Ureter (tissue), 1 donor: ENCODE measurements around the genes ARRDC3 and FAM172A.

DNA sequence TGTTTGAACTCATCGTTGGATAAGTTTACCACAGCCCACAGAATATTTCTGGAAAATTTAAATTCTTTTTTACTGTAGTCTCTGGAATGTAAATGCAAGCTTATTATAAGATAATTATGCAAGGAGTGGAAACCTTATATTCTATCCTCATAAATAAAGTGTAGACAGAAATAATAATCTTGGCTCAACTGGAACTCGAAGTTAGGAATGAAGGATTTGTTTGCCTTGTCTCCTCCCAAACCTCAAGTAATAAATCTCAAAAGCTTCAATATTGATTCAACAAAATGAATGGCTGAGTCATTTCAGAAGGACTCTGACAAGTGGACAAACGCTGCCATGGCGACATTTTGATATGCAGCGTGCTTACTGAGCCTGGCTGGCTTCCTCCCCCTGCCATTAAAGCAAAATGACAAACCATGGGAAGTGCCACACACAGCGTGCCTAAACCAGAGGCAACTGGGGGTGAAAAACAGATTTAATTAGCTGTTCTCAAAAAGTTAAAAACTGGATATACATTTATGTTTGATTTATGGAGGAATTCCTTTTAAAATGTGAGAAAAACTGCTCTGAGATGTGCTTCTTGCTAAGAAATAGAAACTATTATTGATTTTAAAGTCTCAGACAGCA lies 10.5 kb upstream of the ADGRV1 start:
- PRO-cap: no peak

GRCh38 chr5:90658436-90658948 lies 99.9 kb downstream of the ADGRV1 start:
- PRO-cap: no peak

GRCh38 chr5:91212275-91213130 lies 170.6 kb downstream of the ARRDC3 start:
- PRO-cap: no peak

DNA sequence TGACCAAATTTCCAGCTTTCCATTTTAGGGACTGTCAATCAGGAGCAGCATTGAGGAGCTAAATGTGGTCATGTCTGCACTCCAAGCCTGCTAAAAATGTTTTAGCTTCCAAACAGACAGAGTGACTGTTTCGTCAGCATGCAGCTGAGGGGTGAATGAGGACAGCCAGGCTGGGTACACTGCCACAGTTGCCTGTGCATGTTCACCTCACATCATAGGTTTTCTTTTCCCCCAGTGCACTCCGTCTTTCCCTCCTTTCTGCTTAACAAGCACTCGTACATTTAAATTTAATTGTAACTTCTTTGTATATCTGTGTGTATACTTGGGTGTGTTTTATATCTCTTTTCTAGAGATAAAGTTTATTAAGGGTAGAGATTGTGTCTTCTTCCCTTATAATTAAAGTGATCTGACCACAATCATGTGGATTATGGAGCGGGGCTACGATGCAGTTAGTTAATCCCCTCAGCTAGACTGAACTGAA lies 138.0 kb downstream of the ARRDC3 start:
- PRO-cap: no peak

DNA sequence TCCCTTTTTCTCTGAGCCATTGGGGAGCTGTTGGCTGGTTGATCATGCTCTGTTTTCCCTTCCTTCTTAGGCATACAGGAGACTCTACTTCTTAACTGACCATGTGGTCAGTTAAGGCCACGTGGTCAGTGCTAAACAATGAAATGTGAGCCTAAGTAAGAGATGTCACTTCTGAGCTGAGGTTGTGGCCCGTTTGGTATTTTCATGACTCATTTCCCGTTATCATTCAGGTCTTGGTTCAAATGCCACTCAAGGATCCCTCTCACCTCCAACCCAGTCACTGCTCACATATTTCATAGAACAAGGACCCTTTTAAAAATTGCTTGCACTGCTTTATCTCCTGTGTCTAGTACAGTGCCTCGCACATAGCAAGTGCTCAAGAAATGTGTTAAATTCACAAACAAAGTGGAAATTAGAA lies 50.8 kb downstream of the ARRDC3 start:
- PRO-cap: no peak

DNA sequence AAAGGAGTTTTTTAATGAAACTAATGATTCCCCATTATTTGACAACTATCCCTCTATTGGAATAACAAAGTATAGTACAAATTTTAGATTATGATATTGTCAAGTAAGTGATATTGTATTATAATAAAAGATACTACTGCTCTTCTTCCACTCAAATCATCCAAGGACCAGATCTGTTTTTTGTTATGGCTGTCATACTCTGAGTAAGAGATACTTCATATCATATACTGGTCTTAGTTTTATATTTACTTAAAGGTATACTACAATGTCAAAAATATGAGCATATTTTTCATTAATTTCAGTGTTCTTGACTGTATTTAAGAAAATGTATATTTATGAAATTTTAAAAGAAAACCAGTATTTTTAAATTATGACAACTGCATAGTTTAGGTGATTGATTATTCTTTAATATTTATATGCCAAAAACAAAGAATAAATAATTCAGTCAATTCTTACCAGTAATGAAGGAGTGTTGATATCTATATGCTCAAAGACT lies 6.9 kb downstream of the ARRDC3 start:
- PRO-cap: no peak

DNA sequence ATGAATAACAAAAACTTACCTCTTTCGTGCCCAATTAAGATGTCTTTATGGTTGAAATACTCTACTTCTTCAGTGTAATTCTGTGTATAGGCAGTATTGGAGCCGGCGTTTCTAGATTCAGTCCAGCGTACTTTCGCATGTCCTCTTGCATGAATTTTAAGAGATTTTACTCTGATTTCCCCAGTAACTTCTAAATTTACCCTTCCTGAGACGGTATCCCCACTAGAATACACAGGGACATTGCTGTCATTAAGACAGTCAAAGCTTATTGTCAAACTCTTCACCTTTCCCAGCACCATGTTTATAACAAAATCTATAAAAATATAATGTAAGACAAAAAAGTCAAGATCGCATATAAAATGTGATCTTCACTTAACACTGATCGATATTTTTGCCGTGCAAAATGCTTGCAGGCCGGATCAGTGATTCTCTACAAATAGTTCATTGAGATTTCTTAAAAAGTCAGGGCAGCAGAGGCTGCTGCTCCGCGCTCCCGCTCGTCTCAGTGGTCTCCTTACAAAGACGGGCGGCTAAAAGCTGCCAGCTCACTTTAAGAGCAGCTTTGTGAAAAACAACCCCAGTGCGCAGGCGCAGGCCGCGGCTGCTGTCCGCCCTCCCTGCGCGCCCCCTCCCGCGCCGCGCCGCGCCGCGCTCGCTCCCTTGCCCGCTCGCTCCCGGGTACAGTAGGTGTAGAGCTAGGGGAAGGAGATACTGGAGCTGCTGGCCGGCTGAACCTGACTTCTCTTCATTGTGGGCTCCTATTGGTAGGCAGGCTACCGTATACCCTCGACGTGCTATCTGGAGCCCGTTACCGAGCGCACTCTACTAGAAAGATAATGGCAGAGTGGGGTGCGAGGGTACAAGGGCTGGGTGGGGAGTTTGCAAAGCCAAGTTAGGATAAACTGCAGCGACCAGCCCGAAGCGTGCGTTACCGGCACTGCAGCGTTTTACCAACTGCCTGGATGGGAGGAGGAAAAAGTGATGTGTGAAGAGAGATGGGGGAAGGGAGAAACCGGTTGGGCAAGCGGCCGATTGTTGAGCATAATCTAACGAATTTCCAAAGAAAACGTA lies at the start of gene ARRDC3:
TSS of gene ARRDC3 (minus strand) at position 524 of the 1,071 bp plus-strand sequence.
- PRO-cap: bidirectional peak, plus-strand start at position 686 of the sequence, minus-strand start at position 504 of the sequence; bidirectional peak, plus-strand start at position 991 of the sequence, minus-strand start at position 949 of the sequence

- PRO-cap: no peak
These were observed 942.0 kb upstream of the NR2F1 start for GRCh38 chr5:92641093-92641328.

DNA sequence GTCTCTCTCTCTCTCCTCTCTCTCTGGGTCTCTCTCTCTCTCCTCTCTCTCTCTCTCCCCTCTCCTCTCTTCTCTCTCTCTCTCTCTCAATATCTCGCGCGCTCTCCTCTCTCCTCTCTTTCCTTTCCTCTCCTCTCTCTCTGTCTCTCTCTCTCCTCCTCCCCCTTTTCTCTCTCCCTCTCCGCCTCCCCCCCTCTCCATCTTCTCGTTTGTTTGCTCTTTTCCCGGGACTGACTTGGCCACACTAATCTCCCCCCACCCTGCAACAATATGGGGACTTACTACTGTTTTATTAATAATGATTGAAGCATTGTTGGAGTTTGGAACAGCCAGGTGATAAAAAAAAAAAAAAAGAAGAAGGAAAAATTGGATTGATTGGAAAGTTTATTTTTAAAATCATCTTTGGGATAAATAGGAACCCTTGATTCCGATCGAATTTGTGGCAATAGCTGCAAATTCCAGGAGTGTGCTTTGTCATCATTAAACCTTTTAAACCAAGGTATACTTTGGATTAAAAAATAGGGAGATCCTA lies 1.0 kb upstream of the NR2F1 start:
- PRO-cap: unidirectional peak, minus-strand start at position 142 of the sequence

- PRO-cap: no peak
These were observed 10.5 kb downstream of the NR2F1 start for GRCh38 chr5:93593243-93594182.

DNA sequence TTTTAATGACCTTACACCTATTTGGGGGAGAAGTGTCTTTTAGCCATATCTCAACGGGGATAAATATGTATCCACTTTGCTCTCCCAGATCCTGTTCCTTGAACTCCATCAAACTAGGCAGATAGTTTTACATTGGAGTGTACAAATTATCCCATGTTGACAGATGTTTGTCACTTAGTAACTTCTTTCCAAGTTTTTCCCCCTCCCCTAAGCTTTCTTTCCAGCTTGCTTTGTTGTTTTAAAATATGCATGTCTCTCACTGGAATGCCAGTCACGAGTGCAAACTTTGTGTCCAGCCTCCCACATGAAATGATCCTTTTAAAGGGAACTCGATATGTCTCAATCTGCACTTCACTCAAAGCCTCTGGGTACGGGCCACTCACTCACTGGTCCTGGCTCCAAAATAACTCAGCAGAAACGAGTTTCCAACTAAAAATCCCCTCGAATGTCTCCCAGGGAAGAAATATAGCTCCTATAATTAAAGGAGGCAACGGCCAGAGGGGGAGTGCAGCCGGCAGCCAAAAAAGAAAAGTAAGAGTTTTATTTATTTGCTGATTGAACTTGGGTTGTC lies 17.4 kb downstream of the NR2F1 start:
- PRO-cap: no peak

- PRO-cap: bidirectional peak, plus-strand start at chr5:93604315, minus-strand start at chr5:93604166
These were observed 21.0 kb downstream of the NR2F1 start for GRCh38 chr5:93603694-93604736.

DNA sequence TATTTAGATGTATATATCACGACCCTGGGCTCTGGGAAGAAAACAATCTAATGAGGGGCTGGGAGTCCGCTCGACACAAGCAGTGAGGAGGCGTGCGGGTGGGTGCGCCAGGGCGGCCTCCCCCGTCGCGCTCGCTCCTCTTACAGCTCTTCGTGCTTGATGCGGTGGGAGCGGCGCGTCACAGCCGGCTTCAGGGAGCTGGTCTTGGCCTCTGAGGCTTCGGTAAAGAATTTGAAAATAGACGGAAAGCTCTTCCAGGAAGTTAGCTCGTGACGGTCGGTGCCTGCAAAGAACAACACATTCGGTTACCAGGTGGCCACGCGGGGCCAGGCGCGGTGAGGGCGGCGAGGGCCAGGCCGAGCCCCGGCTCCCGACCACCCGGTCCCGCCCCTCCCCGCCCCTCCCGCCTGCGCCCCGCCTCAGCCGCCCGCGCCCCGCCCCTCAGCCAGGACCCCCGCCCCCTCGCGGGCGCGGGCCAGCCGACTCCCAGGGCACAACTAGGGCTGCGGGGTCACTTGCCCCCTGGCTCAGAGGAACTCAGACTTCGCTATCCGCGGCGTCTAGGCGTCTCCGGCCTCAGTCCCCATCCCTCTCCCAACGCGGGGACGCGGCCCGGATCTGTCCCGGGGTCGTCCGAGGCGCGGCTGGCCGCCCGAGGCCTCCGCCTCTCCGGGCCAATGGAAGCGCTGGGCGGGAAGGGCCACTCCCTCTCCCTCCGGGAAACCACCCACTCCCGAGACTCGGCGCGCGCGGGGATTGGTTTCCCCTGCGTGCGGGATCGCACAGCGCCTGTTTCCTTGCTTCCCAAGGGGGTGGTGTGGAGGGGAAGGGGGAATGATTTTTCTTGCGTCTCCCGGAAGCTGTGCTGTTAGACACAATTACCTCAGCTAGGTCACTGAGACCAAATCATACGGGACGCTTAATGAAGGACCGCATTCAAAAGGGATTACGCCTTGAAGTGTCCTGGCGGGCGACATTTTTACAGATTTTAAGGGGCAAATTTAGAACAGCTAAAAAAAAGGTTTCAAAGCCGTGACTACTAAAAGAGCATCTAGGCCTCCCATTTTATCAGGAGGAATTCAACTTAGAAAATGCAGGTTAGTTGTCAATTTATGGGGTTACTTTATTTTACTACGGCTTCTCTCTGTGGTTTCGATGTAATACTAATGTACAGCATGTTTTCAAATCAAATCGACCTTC lies 38.2 kb downstream of the NR2F1 start:
- PRO-cap: bidirectional peak, plus-strand start at position 448 of the sequence, minus-strand start at position 393 of the sequence; bidirectional peak, plus-strand start at position 759 of the sequence, minus-strand start at position 679 of the sequence

DNA sequence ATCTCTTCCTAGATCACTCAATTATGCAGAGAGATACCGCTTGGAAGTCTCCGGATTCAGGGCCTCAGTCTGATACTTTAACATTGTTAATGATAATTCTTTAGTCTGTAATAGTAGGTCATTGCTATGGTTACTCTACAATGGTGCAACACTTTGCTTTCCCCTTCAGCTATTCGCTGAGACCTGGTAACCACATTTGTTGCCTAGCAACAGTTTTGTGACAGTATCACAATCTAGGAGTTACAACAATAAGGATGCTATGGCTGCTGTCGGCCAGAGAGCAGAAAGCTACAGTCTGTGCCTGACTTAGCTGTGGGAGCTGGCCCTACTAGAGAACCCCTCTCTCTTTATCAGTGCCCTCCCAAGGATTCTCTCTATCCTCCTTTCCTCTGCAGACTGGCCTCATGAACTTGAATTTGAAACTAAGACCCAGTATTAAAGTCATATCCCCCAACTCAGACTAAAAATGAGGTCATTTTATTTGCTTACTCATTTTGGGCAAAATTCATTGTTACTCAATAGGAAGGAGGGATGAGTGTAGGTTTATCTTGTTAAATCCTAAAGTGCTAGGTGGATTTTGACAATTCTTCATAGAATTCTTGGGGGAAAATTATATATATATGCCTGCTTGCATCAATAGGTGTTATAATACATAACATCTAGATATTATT lies 39.4 kb downstream of the NR2F1 start:
- PRO-cap: no peak

DNA sequence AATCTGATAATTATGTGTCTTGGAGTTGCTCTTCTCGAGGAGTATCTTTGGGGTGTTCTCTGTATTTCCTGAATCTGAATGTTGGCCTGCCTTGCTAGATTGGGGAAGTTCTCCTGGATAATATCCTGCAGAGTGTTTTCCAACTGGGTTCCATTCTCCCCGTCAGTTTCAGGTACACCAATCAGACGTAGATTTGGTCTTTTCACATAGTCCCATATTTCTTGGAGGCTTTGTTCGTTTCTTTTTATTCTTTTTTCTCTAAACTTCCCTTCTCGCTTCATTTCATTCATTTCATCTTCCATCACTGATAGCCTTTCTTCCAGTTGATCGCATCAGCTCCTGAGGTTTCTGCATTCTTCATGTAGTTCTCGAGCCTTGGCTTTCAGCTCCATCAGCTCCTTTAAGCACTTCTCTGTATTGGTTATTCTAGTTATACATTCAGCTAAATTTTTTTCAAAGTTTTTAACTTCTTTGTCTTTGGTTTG lies 114.9 kb upstream of the POU5F2 start:
- PRO-cap: no peak

DNA sequence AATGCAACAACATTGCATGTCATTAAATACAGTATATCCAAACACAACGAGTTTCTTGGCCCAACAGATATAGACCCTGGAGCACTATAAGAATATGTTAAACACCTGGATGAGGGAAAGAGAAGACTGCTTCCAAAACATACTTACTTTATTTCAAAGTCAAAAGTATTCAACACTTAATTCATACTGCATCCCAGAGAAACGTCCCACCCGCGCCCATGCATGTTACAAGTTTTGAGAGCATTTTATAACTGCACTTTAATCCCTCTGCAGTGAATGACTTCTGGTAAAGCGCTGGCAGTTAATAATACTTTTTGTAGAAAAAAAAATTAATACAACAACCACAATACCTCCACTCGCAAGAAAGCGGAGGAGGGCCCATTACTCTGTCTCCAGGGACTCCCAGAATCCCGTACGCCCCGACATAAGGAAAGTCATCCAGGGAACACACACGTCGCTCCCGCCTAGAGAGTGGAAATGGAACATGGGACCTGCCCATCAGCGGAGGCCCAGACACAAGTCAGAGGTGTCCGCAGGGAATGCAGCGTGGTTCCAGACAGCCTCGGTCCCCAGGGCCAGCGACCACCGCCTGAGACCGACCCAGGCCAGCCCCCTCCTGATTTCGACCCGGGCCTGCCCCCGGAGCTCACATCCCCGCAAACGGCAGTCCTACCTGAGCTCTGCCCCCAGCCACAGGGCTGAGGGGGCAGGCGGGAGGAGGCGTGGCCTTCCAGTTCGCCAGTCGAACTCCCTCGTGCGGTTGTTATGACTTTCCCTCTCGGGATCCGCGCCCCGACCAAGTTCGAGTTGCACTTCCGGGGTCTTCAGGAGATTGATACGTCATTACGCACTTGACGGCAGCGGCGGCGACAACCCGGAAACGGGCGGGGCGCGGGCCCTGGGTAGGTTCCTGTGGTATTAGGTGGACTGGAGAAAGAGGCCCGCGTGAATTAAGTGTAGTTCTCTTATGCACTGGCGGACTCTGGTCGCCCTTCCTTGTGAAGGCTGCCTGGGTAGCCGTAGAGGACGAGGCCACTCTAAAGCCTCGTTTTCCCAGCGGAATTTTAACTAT lies at the start of gene FAM172A:
TSS of gene FAM172A (minus strand) at position 826 of the 1,072 bp plus-strand sequence.
- PRO-cap: unidirectional peak, plus-strand start at position 427 of the sequence; bidirectional peak, plus-strand start at position 879 of the sequence, minus-strand start at position 798 of the sequence

GRCh38 chr5:94360227-94360711 lies 248.8 kb upstream of the FAM172A start:
- PRO-cap: no peak

GRCh38 chr5:94793188-94793810 lies 174.8 kb downstream of the SLF1 start:
- PRO-cap: no peak

- PRO-cap: no peak
These were observed 276.1 kb downstream of the SLF1 start for GRCh38 chr5:94894396-94895071.

DNA sequence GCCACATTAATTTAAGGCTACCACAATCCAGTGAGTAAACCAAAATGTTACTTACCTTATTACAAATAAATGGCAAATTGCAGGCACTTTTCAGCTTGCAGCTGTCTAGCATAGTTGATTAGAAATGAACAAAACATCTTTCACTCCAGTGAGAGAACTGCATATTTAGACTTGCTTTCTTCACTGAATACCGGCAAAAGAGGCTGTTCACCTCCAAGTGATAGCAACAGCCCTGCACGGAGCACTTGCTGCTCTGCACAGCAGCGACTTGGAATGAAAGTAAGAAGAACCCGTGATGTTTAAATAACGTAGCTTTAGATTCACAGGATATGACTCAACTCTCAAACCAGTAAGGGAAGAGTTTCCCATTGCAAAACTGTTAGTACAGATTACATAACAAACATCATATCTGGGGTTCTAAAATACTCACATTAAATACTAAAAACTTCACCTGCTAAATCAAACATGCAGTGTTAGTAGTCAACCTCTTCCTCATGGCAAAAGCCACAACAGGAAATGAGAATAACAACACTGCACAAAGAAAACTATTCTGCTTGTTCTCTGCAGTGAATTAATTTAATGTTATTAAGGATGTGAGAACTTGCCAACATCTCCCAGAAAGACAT lies 203.4 kb downstream of the MCTP1 start:
- PRO-cap: unidirectional peak, minus-strand start at position 275 of the sequence